HTERT-HM (cell line): ENCODE results near the genes MMD and PCTP.

DNA sequence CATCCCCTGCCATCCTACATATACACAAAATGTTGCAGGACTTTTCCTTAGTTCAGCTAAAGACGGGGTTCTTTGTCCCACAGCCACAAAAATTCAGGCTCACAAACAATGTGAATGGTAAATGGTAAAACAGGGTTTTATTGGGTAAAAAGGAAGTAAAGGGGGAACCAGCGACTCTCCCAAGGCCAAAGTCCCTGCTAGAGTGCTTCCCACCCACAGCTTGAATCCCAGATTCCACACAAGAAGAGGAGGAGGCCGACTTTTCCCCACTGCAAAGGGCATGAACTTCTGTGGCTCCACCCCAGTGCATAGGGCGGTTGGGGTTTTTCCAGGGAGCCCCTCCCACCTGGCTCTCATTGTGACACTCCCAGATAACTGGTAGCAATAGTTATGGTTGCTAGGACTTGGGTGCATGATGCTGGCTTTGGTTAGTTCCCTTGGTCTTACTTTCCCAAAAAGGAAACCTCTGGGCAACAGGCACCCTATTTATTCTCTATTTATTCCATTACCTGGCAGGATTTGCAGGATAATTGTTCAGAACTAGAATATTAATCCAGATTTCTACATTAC lies 666.0 kb upstream of the CA10 start:
- RRBS = no CpG with 5 or more reads among the region's 4 CpGs

- RRBS = no CpG with 5 or more reads among the region's 1 CpG
These were observed 321.7 kb upstream of the KIF2B start for GRCh38 chr17:53500913-53501505.

- RRBS = no CpG with 5 or more reads among the region's 13 CpGs
These were observed 282 bp downstream of the HLF start for GRCh38 chr17:55265133-55265350.

DNA sequence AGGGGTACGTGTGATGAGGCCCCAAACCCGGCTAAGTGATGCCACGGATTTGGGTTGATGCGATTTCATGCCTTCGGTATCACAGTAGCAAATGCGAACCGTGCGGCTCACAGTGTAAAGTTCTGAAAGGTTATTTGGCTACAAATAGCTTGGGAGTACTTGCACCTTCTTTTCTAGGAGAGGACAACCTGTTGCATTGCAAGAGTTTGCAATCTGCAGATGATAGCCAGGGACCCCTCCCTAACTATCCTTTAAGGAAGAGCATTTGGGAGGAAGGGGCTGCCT lies 1.5 kb downstream of the HLF start:
- RRBS = no CpG with 5 or more reads among the region's 8 CpGs

DNA sequence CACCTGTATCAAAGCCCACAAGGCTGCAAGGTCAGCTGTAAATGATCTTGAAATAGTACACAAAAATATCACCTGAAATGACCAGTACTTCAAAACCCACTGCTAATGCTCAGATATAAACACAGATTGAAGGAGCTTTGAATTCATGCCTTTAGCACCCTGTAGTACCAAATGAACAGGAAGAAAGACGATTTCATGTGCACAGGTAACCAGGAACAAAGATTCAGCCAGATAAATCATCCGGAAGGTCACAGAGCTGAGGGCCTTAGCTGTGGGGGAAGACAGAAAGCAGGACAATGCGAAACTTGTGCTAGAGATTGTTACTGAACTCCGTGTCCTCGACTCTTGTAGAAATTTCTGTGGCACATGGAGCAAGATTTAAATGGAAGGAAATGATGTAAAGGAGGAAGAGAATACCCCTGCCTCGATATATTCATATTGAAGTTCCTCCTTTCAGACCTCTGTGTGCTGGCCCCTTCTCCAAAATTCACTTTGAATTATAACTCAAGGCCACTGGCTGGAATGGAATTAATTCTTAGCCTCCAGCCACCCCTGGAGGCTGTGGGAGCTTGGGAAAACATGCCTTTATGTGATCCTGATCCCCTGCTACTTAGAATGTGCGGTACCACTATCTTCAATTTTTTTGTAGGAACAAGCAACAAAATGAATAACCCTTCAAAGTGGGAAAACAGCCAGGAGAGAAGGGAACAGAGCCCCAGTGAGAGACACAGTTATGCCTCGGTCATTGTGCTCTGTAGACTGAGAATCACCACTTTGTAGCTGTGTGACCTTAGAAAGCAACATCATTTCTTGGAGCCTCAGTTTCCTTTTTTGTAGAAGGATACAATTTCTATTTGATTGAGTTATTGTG lies 4.3 kb downstream of the HLF start:
- RRBS = no CpG with 5 or more reads among the region's 8 CpGs

- RRBS = 2% methylated on average over 38 of the region's 74 CpGs
These were observed at the start of gene MMD for GRCh38 chr17:55421156-55422016. MMD (minus strand) TSS chr17:55421835.

- RRBS = no CpG with 5 or more reads among the region's 3 CpGs
These were observed 24.9 kb upstream of the MMD start for GRCh38 chr17:55446476-55446928.

GRCh38 chr17:55727956-55728207 lies 5.2 kb upstream of the TMEM100 start:
- RRBS = no CpG with 5 or more reads among the region's 1 CpG

- RRBS = no CpG with 5 or more reads among the region's 12 CpGs
These were observed 9.0 kb upstream of the TMEM100 start for GRCh38 chr17:55731322-55732335.

GRCh38 chr17:55732702-55733350 lies 10.2 kb upstream of the TMEM100 start:
- RRBS = no CpG with 5 or more reads among the region's 5 CpGs

DNA sequence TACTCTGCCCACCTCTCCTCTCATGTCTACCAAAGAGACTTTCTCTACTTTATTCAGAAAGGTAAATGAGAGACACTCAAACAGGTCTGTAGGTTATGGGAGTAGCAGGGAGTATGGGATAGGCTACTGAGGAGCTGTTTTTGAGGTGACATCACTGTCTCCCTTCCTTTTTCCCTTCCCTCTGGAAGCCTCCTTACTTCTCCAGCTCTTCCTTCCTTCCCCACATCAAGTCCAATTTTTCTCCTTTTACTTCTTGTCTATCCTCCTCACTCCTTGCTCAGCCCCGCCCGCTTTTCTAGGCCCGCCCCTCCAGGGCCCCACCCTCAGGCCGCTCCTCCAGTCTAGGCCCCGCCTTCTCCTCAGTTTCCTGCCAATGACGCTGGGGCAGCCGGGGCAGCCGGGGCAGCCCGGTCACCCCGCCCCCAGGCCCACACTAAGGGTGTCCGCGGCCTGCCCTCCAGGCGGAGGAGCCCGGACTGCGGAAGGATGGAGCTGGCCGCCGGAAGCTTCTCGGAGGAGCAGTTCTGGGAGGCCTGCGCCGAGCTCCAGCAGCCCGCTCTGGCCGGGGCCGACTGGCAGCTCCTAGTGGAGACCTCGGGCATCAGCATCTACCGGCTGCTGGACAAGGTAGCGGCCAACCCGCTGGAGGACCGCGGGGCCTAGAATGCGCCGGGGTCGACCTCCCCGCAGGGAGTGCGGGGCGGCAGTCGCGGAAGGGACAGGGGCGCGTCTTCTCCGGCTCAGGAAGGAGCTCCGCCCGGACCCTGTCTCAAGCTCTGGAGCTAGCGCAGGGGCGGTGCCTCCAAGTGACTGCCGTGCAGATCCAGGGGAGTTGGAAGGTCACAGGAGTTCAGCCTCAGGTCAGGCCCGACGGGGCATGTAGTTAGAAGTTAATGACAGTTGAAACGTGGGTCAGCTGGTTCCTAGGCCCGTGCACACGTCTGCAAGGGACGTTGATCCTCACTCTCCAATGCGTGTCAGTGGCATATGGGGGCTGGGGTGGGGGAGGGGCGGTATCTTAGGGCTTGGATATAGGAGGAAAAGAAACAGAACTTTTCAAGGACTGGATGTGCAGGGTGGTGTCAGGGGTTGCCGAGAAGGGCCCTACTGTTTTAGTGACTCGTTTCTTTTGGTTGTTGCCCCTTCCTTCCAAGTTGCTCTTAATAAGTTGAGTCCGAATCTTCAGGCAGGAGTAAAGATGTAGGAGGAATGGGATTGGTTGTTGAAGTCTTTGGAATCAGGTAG lies at the start of gene PCTP:
TSS of gene PCTP (plus strand) at position 434 of the 1,245 bp plus-strand sequence.
- RRBS = 2% methylated on average over 30 of the region's 56 CpGs

DNA sequence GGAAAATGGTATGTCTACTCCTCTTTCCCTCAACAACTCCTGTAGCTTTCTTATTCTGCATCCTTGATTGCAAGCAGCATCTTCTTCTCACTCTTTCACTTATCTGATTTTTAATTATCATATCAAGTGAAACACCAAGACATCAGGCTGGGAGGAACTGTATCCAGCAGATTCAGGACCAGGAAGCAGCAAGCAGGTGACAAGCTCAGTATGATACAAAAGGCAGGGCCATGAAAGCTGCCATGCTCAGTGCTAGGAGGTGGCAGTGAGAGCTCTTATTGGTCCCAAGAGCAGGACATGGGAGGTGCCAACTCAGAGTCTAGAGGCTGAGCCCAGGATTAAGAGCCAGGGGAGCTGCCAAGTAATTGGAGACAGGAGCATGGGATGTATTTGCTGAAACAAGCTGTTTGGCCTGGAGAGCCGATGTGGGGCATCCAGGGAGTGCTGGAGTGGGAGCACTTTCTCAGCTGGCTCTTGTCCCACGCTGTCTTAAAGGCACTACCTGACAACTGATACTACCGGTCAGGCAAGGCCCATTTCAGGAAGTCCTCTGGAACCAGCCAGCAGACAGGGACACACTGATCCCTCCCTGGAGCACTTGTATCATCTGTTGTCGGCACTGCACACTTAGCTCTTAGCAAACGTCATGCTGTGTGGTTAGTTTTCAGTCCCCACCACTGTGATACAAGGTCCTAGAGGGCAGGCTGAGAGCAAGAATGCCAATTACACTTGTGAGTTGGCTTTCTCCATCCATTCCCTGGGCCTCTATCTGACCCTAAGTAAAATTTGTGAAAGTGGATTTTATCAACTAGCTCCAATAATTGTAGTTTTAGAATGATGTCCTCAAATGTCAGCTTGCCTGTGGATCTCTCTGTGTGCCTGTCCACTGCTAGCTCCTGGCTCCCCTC lies 19.3 kb downstream of the ANKFN1 start:
- RRBS = no CpG with 5 or more reads among the region's 5 CpGs

GRCh38 chr17:56203473-56204004 lies 50.3 kb downstream of the ANKFN1 start:
- RRBS = no CpG with 5 or more reads among the region's 7 CpGs

DNA sequence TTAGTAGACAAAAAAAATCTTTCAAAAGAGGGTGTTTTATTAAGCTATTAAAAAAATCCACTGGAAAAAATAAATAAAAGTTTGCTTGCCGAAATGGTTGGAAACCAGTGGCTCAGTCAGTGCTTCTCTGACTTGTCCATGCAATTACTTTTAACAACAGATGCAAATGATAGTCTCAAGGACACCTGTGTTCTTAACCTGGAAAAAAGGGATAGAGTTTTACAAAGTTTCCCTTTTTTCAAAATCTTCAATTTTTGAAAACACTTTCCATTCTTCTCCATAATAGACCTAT lies 216.4 kb downstream of the ANKFN1 start:
- RRBS = no CpG with 5 or more reads among the region's 1 CpG

GRCh38 chr17:56412524-56412914 lies 181.0 kb upstream of the NOG start:
- RRBS = no CpG with 5 or more reads among the region's 3 CpGs

DNA sequence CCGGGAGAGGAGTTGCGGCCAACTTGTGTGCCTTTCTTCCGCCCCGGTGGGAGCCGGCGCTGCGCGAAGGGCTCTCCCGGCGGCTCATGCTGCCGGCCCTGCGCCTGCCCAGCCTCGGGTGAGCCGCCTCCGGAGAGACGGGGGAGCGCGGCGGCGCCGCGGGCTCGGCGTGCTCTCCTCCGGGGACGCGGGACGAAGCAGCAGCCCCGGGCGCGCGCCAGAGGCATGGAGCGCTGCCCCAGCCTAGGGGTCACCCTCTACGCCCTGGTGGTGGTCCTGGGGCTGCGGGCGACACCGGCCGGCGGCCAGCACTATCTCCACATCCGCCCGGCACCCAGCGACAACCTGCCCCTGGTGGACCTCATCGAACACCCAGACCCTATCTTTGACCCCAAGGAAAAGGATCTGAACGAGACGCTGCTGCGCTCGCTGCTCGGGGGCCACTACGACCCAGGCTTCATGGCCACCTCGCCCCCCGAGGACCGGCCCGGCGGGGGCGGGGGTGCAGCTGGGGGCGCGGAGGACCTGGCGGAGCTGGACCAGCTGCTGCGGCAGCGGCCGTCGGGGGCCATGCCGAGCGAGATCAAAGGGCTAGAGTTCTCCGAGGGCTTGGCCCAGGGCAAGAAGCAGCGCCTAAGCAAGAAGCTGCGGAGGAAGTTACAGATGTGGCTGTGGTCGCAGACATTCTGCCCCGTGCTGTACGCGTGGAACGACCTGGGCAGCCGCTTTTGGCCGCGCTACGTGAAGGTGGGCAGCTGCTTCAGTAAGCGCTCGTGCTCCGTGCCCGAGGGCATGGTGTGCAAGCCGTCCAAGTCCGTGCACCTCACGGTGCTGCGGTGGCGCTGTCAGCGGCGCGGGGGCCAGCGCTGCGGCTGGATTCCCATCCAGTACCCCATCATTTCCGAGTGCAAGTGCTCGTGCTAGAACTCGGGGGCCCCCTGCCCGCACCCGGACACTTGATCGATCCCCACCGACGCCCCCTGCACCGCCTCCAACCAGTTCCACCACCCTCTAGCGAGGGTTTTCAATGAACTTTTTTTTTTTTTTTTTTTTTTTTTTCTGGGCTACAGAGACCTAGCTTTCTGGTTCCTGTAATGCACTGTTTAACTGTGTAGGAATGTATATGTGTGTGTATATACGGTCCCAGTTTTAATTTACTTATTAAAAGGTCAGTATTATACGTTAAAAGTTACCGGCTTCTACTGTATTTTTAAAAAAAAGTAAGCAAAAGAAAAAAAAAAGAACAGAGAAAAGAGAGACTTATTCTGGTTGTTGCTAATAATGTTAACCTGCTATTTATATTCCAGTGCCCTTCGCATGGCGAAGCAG lies 964 bp downstream of the NOG start:
- RRBS = 4% methylated on average over 25 of the region's 105 CpGs

GRCh38 chr17:56599625-56599879 lies 6.1 kb downstream of the NOG start:
- RRBS = no CpG with 5 or more reads among the region's 1 CpG

GRCh38 chr17:56834308-56835296 lies 651 bp downstream of the DGKE start:
- RRBS = 8% methylated on average over 42 of the region's 93 CpGs

DNA sequence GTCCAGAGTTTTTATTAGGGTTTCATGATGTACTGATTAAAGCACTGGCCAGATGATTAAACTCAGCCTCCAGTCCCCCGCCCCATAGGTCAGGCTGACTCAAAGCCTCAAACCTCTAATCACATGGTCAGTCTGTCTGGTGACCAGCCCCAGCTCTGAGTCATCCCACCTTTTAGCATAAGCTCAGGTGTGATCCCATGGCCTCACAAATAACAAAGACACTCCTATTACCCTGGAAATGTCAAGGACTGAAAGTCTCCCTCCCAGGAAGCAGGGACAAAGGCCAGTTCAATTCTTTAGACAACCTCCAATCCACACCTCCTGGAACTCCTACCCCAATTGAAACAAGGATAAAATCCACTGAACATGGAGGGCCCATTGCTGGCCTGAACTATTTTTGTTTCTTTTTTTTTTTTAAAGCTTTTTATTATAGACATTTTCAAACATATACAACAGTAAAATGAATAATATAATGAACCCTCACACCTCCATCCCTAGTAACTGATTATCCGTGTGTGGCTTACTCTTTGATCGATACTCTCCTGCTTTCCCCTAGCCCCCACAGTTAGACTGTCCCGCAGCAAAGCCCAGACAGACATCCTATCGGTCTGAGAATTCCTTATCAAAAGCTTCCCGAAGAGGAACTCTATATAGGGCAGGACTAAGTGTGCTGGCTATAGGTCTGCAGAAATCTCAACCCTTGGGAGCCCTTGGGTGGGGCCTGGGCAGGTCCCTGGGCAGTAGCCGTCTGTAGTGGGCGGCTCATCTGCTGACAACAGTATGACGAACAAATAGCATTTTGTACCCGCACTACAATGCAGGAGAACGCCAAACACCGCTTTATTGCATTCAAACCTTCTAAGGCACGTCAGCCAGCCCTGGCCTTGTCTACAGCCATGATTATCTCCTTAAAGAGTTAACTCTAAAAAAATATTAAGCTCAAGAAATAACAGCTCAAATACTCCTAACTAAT lies 25.5 kb downstream of the TRIM25 start:
- RRBS = no CpG with 5 or more reads among the region's 13 CpGs